AG09309 (cell line): ENCODE measurements around a stretch of chr18.

DNA sequence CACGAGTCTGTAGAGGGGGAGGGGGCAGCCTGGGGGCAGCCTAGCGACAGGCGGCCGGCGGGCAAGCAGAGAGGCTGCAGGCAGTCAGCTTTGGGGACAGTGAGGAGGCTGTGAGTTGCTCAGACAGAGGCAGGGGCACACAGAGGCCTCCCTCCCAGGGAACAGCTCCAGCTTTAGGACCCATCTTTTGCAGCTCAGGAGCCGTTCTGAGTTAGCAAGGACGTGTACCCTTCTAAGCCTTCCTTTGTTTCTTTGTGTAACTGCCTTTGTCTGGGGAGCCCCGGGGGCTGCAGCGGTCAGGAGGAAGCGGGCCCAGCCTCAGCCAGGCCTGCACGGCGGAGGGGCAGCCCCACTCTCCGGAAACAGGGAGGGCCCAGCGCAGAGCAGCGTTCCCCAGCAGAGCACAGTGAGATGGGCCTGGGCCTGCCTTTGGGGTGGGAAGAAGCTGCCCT, 41.1 kb upstream of the RALBP1 start:
- RRBS = 72% methylated on average over 6 of the region's 15 CpGs

DNA sequence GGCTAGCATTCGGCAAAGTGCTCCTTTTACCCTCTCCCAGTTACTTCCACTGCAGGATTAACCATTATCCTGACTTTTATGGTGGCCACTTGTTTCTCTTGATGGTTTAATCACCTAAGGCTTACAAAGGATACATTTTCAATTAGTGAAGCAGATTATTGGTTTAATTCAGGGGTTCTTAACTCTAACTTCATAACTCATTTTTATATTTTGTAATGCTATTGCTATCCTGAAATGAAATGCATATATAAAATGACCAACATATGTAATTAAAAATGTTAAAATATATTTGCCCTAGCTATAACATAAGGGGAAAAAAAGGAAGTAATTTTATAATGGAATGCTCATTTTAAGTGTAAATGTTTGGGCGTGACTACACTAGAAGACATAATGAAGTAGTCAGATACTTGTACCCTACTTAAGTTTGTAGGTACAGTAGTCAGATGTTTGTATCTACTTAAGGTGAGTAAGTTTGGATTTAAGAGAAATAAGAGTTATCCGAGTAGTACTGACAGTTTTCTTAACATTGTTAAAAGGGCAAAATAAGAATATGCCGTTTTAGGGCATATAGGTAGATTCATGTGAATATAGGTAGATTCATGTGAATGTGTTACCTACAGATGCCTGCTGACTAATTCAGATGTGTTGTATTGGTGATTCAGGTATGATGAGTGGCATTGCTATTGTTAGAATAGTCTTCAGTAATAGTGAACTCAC, 14.7 kb downstream of the VAPA start:
- RRBS = no CpG with 5 or more reads among the region's 4 CpGs

DNA sequence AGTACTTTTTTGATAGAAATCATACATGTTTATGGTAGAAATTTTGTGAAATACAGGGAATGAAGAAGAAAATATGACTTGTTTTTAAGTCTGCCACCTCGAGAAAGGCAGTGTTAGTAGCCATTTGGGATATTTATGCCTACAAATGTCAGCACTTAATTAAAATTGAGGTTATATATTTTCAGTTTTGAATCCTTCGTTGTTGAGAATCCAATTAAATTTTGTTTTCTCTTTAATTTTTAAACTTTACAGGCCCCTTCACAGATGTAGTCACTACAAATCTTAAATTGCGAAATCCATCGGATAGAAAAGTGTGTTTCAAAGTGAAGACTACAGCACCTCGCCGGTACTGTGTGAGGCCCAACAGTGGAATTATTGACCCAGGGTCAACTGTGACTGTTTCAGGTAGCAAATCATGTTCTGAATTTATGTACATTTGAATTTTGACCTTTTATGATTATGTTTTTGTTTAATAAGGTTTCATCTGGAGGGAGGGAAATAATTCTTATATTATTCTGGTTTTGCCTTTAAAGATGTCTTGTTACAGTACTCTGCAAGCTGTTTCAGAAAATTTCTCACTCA, 17.8 kb downstream of the VAPA start:
- RRBS = no CpG with 5 or more reads among the region's 6 CpGs

DNA sequence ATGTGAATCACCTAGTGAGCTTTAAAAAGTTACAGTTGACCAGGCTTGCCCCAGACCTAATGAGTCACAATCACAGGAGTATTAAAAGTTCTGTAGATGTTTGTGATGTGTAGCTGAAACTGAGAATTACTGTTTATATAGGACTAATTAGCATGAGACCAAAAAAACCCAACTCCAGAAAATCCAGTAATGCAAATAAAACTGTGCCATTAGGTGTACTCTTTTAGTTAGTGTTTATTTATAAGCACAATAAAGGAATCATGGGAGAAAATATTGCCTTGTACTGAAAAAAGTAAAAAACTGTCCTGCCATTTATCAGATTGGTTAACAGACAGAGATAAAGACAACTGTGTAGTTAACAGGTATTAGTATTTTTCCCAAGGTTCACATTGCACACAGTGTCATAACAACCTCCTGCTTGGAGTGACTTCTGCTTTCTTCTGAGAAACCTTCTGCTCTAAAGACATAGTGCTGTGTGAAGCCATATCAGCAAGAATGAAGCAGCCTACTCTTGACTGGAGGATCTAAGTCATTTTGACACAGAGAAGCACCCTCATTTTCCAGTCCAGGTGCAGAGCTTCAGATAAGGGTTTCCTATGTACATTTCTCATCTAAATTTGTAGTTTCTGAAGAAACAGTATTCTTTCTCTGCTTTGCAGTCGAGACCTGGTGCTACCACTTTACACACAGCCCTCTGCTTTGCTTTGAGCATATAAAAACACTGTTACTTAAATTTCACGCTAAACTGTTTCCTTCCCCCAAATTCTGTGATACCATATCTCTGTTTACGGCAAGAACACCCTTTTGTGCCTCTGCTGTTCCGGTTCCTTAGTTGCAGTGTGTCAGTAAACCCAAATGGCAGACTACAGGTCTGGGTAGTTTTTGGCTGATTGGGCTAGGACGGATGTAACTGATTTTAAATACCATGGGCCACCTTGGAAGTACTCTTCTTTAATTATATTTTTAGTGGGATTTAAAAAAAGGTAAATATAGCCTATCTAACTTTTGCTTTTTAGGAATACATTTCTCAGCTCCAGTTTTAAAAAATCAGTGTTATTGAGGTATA, 39.2 kb downstream of the VAPA start:
- RRBS = no CpG with 5 or more reads among the region's 5 CpGs

GRCh38 chr18:10060013-10060758, 146.4 kb downstream of the VAPA start:
- RRBS = no CpG with 5 or more reads among the region's 16 CpGs

DNA sequence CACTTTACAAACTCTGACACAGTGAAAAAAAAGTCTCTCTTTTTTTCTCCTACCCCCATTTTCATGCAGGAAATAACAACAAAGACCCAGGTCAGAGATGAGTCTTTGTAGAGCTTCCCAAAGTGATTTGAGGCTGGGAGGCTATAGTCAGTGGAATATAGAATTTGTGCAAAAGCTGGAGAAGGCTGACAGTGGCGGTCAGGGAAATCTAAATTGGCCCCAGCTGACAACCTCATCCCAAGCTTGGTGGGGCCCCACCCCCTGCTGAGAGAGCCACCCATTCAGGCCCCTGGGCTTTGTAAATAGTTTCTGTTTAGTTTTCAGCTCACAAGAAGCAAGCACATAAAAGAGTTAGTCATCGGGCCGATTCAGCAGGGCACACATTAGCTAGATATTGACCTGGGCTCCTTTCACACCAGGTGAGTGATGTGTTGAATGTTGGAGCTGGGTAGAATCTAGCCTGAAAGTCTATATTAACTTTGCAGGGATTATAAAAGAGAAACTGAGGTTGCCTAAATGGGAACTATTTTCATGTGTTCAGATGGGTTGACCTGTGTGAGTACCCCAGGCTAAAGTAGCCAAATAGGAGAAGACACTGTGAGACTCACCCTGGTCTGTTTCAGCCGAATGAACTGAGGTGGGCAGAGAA, 227.1 kb downstream of the VAPA start:
- RRBS = no CpG with 5 or more reads among the region's 4 CpGs

GRCh38 chr18:10453574-10454010, 843 bp upstream of the APCDD1 start:
- RRBS = no CpG with 5 or more reads among the region's 18 CpGs

GRCh38 chr18:10713638-10714197, 187.9 kb downstream of the NAPG start:
- RRBS = no CpG with 5 or more reads among the region's 7 CpGs

DNA sequence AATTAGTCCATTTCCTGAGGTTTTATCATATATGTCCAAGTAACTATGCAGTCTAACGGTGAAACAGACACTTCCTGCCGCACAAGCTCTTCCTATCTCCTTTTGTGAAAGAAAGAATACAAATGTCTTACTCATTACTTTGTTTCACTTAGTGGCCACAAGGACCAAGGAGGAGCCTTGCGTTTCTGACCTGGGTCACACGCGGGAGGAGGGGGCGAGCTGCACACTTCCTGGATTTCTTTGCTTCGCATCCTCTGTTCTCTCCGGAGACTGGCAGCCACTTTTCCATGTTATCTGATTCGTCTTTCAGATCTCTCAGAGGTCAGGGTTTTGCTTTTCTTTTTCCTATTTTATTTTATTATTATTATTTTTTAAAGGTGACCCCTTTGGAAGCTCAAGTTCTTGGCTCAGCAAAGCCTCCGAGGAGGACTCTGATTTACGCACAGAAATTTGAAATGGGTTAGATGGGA, 222.5 kb downstream of the PIEZO2 start:
- RRBS = no CpG with 5 or more reads among the region's 11 CpGs

GRCh38 chr18:11056637-11056978, 92.8 kb downstream of the PIEZO2 start:
- RRBS = no CpG with 5 or more reads among the region's 2 CpGs

- RRBS = no CpG with 5 or more reads among the region's 14 CpGs
These were observed 285 bp upstream of the GNAL start for GRCh38 chr18:11688838-11689120.

DNA sequence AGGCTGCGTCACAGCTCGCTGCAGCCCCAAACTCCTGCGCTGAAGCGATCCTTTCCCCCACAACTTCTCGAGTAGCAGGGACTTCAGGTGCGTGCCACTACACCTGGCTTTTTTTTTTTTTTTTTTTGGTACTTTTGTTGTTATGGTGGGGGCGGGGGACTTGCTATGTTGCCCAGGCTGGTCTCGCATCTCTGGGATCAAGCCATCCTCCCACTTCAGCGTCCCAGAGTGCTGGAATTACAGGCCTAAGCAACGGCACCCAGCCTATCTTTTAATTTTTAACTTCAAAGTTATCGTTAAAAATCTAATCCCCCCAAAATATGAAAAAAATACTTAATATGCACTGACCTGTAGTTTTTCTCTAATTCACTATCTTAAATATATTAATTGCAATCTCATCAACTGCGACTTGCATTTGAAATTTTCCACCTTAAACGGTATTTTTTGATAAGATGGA, 541 bp downstream of the MPPE1 start:
- RRBS = no CpG with 5 or more reads among the region's 13 CpGs

DNA sequence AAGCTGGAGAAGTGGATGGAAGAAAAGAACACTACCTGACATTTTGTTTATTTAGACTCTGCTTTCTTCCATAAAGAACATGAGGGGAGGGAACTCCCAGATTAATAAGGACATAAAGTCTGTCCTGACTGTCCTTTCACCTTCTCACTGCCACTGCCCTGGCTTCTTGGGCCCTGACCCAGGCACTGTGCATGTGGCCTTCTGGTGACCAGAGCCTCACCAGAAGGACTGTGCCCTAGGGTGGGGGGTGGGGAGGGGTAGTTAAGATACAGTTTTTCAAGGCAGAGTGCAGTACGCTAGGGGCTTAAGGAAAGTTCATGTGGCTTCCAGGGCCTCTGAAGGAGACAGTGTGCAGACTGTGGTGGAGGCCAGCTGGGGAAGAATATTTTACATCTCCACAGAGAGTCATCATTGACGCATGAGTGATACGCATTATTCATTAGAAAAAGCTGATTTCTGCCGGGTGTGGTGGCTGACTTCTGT, 4.6 kb upstream of the IMPA2 start:
- RRBS = no CpG with 5 or more reads among the region's 4 CpGs

GRCh38 chr18:11983045-11983332, 1.7 kb downstream of the IMPA2 start:
- RRBS = no CpG with 5 or more reads among the region's 4 CpGs

- RRBS = no CpG with 5 or more reads among the region's 23 CpGs
These were observed 46.8 kb downstream of the IMPA2 start for GRCh38 chr18:12027781-12028801.

- RRBS = 32% methylated on average over 11 of the region's 64 CpGs
These were observed 17.3 kb upstream of the ANKRD62 start for GRCh38 chr18:12076243-12076938.

DNA sequence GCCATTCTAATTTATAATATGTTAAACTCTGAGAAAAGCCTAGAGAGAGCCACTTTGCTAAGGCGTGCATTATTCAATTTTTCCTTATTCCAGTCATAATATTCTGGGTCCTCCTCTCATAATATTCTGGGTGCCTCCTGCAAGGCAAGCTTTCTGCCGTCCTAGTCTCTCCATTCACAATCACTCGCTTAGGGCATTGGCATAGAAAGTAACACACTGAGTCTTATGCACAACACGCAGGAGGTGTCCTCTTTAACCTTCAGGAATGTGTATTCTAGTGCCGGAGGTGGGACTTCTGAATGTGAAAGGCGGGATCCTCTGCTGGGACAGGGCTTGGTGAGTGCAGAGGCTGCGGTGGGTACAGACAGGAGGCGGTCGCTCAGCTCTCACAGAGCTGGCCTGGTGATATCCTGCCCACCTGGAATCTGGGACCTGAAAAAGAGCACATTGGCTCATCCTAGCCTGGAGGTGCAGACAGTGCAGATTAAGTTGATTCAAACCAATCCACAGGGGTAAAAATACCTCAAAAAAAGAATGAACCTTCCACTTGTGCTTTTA, 19.3 kb upstream of the TUBB6 start:
- RRBS = no CpG with 5 or more reads among the region's 9 CpGs

- RRBS = no CpG with 5 or more reads among the region's 38 CpGs
These were observed 17.0 kb downstream of the TUBB6 start for GRCh38 chr18:12324992-12325515.

DNA sequence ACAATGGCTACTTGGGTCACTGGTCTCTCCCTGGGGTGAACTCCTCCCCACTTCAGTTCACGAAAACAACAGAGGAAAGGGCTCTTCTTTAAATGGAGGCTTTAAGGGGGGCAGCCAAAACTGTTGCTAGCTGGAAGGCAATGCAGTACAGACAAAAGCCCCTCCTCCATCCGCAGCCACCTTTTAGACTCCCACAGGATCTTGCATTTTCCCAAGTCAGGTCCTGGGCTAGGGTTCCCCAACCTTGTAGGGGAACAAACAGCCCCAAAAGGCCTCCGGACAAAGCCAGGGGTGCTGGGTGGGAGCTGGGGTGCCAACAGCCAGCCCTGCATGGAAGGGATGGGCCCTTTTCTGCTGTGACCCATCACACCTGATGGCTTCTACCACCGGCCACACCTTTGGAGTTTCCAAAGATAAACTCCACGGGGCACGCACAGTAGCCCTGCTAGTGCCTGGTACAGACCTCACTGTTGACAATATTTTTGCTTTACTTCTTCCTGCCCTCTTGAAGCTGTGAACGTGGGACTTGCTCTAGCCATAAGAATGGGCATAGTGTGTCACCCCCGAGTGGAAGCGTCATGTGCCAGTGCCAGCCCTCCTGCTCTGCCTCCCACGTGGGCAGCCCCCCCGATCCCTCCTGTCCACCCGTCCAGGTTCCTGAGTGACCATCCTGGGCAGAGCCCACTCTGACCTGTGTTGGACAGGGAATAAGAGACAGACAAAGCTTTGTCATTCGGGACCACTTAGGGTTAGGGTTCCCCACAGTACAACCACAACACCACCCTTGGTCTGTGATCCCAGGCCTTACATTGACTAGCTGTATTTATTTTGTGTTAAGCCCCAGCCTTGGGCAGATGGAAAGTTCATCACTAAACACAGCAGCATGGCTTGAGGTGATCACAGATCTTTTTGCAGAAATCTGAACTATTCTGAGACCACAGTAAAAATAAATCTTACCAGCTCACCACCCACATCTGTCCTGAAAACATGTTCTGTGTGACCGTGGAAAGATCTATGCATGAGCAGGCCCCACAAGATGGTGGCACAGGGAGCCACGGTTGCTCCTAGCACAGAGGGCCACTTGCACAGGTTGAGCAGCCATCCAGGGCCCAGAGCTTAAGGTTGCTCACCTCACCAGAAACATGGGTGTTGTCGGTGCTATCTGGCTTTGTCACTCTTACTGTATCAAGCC, 19.0 kb downstream of the TUBB6 start:
- RRBS = no CpG with 5 or more reads among the region's 16 CpGs

- RRBS = 59% methylated on average over 12 of the region's 41 CpGs
These were observed 13.2 kb downstream of the PRELID3A start for GRCh38 chr18:12420663-12421625.